Cytotoxic T cell (primary cell): ENCODE data around the genes SNF8 and ZNF652.

- PRO-cap, 2 experiments, result no peak in any of the 2 experiments
Observed at GRCh38 chr17:48440707-48441203, 10.7 kb upstream of the SKAP1 start.

GRCh38 chr17:48539166-48539681, 5.7 kb downstream of the HOXB2 start:
- PRO-cap, 2 experiments, result no peak in any of the 2 experiments

GRCh38 chr17:48545671-48546910, 1.2 kb upstream of the HOXB2 start:
- PRO-cap, 2 experiments, result no peak in any of the 2 experiments

DNA sequence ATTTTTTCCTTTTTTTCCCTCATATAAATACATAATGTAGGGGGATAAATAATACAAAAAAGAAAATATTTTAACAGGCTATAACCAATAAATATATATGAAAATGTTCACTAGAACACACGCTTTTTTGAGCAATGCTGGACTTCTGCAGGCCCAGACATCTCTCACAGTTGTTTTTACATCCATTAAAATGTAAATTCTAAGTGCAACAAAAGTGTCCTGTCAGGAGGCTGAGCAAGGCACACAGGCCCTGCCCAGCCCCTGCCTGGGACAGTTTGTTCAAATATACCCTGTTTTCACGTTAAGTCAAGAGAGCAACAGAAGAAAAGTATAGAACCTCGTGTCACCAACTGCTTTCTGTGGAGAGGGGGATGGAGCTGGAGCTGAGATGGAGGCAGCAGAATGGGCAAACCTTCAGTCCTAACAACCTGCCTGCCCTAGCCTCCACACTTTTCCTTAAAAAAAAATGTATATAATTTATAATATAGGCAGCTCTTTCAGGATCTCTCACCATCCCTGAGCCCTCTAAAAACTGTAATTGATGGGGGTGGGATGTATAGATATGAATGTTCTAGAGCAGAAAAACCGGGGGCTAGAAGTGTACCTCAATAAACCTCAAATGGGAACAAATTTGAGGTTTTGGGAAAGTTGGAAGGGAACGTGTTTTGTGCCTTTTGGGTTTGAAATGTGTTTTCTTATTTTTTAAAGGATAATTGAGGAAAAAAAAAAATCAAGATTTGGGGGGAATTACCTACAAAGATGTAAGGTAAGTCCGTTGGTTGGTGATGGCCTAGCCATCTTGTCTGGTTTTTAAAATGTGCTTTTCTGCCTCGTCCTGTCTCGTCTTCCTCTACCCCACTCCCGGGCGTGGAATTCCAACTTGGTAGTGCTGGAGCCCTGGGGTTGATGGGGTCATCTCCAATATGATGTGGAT, 4.5 kb upstream of the HOXB2 start:
- PRO-cap, 2 experiments, result no peak in any of the 2 experiments

GRCh38 chr17:48556135-48557379, 11.6 kb upstream of the HOXB2 start:
- PRO-cap, 2 experiments, result no peak in any of the 2 experiments

DNA sequence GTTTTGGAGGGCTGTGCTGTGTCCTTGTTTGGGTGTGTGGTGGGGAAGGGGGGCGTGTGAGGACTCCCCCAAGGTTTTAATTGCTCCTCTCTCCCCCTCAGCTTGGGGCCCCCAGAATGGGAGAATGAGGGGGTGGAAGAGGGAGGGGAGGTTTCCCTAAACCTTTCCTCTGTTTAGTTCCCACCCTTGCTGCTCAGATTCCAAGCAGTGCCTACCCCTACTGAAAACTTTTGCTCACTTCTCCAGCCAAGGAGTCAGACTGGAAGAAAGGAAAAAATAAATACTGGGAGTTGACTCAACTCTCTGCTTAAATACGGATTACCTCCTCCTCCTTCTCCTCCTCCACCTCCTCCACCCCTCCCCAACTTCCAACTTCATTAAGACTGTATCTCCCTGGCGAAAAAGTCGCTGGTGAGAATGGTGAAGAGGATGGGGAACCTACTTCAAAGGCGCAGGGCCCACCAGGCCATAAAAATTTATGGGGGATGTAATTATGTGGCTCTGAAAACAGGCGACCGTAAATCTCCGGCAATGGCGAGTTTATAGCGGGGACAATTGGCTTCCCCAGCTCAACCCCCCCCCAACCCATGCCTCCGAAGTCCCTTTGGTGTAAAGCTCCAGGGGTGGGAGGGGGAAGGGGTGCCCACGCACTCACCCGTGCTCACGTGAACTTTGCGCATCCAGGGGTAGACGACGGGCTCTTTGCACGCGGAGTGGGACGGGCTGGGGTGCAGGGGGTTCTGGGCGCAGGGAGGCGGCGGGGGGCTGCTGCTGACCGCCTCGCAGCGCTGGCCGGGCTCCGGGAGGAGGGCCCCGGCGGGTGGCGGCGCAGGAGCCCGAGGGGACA, 719 bp downstream of the HOXB4 start:
- PRO-cap, 2 experiments, result no peak in any of the 2 experiments

- PRO-cap, 2 experiments, result no peak in any of the 2 experiments
Observed at GRCh38 chr17:48605533-48605942, 752 bp upstream of the HOXB6 start.

GRCh38 chr17:48628264-48628568, 2.1 kb upstream of the HOXB9 start:
- PRO-cap, 2 experiments, result no peak in any of the 2 experiments

DNA sequence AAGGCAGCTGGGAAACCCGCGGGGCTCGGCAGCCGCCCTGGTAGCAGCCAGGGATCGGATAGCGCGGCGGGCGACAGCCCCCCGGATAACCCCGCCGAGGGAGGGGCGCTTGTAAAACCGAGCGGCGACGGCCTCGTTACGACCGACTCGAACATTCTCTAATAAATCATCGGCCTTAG, 3.0 kb downstream of the PRAC1 start:
- PRO-cap, 2 experiments, result no peak in any of the 2 experiments

DNA sequence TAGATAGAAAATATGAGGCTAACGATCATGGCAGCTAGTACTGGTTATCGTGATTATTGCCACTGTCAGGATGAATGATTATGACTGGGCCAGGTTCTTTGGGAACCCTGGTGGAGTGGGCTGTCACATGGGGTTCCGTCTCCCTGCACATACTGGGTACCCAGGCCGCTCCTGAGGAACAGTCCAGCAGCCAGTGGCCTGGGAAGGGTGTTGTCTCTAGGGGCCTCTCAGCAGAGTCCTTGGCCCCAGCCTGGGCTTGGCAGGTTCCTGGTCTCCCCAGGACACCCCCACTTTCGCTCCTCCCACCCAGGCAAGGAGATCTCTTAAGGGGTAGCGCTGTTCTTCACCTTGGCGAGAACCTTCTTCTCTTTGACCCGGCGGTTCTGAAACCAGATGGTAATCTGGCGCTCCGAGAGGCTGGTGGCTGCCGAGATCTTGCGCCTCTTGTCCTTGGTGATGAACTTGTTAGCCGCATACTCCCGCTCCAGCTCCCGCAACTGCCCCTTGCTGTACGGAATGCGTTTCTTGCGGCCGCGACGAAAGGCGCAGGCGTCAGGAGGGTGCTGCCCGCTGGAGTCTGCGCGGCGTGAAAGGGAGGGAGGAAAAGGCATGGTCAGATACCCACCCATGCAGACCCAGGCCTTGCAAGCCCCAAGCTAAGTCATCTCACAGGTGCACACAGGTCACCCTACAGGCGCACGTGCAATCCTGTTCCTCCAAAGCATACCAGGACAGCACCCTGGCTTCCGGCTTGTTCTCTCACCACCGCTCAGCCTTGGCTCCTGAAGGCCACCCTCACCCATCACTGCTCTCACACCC, 1.9 kb downstream of the HOXB13 start:
- PRO-cap, 2 experiments, result no peak in any of the 2 experiments

GRCh38 chr17:48872036-48872450, 20.5 kb upstream of the ATP5MC1 start:
- PRO-cap, 2 experiments, result no peak in any of the 2 experiments

DNA sequence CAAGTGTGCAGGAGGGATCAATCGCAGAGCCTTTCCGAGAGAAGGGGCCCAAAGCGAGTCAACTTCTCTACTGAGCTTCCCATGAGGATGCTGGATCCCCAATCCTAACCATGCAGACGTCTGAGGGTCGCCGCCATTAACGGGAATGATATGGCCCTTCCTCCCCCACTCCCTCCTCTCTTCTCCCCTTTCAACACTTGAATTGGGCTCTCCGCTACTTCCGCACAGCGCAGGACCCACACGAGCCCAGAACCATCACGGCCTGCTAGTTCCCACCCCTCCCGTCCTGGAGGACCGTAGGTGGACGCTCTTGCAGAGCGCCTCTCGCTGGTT, 226 bp upstream of the UBE2Z start:
- PRO-cap, 2 experiments, result peak in 2 of 2 experiments; most common minus-strand start position 257 of the sequence (in 1)

- PRO-cap, 2 experiments, result peak in 2 of 2 experiments; most common plus-strand start chr17:48944894 (in 1); most common minus-strand start chr17:48944811 (in 2)
Observed at GRCh38 chr17:48944289-48945568, at the start of gene SNF8. TSS of gene SNF8 (minus strand) at chr17:48944842.

- PRO-cap, 2 experiments, result no peak in any of the 2 experiments
Observed at GRCh38 chr17:49014278-49015037, 17.3 kb downstream of the IGF2BP1 start.

- PRO-cap, 2 experiments, result no peak in any of the 2 experiments
Observed at GRCh38 chr17:49117583-49118319, 14.8 kb upstream of the B4GALNT2 start.

GRCh38 chr17:49213609-49214261, 3.2 kb downstream of the ABI3 start:
- PRO-cap, 2 experiments, result no peak in any of the 2 experiments

- PRO-cap, 2 experiments, result peak in 2 of 2 experiments; most common plus-strand start chr17:49361458 (in 2); most common minus-strand start chr17:49361211 (in 2)
Observed at GRCh38 chr17:49360828-49361755, 958 bp downstream of the ZNF652 start.

DNA sequence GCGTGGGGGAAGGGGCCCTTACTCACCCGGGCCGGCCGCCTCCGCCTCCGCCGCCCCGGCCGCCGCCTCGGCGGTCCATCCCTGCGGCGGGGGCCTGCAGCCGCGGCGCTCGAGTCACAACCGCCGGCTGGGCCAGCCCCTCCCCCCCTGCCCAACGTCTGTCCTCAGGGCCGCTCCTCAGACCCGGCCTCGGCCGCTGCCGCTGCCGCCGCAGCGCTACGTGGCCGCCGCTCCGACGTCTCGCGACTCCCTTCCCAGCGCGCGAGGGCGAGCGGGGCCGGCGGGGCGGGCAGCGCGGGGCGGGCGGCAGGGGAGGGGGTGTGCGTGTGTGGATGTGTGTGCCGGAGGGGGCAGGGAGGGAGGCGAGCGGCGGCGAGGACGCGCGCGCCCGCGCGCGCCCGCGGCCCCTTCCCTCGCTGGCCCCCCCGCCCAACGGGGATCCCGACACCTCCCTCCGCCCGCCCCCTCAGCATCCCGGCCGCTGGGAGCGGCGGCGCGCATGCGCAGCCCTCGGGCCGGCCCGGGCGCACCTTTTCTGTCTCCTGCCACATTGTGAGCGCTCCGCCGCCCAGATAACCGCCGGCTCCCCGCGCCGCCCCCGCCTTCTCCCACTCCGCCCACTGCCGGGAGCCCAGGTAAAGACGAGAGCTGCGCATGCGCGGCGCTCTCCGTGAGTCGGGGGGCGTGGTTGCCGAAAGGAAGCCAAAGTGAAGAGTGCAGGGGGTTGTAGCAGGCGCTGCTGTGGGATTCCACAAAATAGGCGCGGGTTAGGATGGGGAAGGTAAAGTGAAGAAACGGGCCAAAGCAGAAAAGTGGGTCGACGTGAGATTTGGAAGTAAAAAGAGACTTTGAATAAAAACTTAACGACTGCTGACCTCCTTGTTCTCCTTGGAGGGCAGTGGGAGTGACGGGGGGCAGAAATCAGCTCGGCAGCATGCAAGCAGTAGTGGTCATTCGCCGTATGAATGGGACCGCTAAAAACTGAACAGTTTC, at the start of gene ZNF652:
Gene ZNF652, minus strand, starts transcription at position 368 of the 993 bp plus-strand sequence.
- PRO-cap, 2 experiments, result peak in 2 of 2 experiments; most common plus-strand start position 705 of the sequence (in 2); most common minus-strand start position 242 of the sequence (in 2)

- PRO-cap, 2 experiments, result no peak in any of the 2 experiments
Observed at GRCh38 chr17:49369737-49370261, 7.7 kb upstream of the ZNF652 start.

DNA sequence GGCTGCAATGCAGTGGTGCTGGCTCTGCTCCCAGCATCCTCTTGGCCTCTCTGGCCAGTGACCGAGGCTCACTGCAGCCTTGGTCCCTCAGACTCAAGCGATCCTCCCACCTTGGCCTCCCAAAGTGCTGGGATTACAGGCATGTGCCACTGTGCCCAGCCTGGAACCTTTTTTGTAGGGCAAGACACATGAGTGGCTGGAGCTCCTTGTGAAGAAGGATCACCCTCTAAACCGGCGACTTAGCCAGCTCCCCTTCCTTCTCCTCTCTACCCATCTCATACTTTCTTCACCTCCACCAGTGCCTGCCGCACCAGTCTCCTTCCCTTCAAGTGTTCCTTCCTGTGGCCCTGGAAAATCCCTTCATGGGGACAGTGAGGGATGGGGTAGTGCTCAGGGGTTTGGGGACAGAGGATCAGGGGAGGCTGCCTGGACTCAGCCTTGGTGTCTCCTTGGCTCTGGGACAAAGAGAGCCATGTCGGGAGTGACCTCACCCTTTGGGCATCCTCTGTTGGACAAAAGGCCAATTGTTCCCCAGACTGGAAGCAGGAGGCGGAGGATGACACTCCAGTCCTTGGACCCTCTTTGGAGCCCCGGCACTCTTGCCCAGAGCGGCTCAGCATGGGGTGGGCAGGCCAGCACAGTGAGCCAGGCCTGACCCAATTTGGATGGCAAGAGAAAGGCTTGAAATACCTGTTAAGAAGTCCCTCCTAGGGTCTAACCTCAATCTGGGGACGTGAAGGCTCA, 39.2 kb upstream of the PHB1 start:
- PRO-cap, 2 experiments, result no peak in any of the 2 experiments